ENCODE measurements around the gene FBLN1.

DNA sequence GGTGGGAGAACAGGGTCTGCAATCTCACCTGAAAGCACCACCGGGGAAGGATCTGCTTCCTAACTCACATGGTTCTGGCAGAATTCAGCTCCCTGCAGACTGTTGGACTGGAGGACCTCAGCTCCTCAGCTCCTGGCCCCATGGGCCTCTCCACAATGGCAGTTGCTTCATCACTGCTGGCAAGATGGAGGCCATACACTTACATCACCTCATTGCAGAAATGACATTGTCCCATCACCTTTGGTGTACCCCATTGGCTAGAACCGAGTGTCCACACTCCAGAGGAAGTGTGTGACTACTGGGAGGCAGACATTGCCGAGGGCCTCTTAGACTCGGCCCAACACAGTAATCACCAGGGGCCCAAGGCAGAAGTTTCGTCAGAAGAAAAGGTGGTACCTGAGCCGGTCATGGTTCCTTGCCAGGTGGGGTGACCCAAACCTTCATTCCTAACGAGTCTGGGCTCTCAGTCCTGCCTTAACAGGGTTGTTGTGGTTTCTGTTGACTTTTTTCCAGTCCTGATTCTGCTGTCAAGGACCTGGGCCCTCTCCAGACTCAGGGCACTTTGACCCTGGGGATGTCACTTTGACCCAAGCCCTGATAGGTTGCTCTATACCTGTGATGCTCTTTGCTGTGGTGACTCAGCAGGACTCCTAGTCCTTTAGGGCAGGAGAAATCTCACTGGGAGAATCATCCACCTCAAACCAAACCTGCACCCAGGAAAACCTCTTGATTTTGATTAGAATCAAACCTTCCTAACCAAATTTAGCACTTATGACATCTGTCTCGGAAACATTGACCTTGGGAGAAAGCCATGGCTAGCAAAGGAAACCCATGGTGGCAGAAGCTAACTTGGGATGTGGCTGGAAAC is 20.7 kb upstream of the MPPED1 start:
- RRBS, 2 experiments = 92% methylated on average over 1 of the region's 8 CpGs; no CpG with 5 or more reads in 1 of the 2 experiments

- RRBS, 2 experiments = no CpG with 5 or more reads among the region's 10 CpGs
Observed at GRCh38 chr22:43399247-43399739, 12.5 kb upstream of the MPPED1 start.

GRCh38 chr22:43505962-43506274 is 94.1 kb downstream of the MPPED1 start:
- RRBS, 2 experiments = no CpG with 5 or more reads among the region's 7 CpGs

DNA sequence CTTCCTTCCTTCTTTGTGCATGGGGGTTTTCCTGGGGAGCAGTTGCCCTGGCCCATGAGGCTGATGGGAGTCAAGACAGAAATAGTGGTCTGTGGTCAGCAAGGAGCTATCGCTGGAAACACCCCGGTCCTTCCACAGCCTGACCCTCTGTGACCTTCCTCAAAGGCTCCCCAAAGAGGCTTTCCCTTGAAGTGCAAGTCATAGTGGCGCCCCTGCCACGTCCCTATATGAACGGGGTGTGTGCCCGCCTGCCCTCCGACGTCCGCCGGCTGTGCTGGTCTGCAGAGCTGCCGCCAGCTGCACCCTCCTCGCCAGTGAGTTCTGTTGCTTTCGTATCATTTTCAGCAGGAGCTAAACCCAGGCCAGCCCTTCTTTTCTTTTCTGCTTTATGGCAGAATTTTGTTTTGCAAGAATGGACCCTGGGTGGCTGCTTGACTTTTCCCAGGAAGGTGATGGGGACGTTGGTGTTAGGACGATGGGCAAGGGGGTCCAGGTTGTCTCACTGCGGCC is 44.8 kb downstream of the PARVB start:
- RRBS, 2 experiments = no CpG with 5 or more reads among the region's 16 CpGs

DNA sequence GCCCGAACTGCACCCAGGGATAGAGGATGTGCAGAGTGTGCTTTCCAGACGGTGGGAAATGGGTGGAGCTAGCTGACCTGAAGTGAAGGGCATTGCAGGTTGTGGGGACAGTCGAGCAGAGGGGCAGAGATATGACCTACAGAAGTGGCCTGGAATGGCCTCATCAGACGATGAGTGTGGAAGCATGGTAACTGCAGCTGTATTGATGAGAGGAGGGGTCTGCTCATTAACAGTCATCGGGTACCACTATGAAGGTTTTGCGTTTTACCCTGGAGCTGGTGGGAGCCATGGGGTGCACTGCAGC is 59.4 kb downstream of the PARVB start:
- RRBS, 2 experiments = no CpG with 5 or more reads among the region's 6 CpGs

GRCh38 chr22:44526621-44527022 is 28.6 kb upstream of the RTL6 start:
- RRBS, 2 experiments = no CpG with 5 or more reads among the region's 12 CpGs

GRCh38 chr22:44685274-44685910 is 16.6 kb upstream of the PRR5 start:
- RRBS, 2 experiments = no CpG with 5 or more reads among the region's 9 CpGs

- RRBS, 2 experiments = no CpG with 5 or more reads among the region's 20 CpGs
Observed at GRCh38 chr22:45072162-45072690, 62.4 kb upstream of the PHF21B start.

DNA sequence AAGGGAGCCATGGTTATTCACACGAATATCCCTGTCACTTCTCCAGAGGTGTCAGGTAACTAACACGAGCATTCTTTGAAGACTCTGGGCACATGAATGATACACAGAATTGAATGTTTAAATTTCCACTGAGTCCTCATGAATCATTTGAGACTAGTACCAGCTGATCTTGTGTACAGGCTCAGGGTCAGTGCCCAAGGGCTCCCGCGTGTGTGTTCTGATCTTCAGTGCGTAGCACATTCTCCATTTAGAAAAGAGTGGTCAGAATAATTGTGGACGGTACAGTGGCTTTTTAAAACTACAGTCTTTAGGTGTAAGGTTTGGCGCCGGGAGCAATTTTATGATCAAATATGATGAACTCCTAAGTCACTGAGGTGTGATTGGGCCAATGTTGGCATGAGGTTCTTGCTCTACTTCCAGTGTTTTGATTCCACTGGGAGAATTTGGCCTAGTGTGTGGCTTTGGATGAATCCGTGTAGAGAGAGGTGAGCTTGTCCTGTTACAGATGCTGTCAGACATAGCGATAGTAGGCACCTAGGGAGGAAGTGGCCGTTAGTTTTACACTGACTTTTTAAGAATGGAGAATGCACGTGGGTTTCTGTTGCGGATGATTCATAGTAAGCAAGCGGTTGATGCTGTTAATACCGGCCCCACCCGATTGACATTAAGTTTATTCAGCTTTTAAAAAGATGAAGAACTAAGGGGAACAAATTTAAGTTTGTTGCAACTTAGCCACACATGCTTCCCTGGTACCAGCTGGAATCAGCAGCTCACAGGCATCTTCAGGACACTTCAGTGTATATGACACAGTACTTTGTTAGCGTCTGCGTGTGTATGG is 22.2 kb downstream of the NUP50 start:
- RRBS, 2 experiments = no CpG with 5 or more reads among the region's 18 CpGs

GRCh38 chr22:45227525-45227924 is 13.2 kb downstream of the KIAA0930 start:
- RRBS, 2 experiments = 51 to 81% methylated on average over 7 of the region's 14 CpGs

DNA sequence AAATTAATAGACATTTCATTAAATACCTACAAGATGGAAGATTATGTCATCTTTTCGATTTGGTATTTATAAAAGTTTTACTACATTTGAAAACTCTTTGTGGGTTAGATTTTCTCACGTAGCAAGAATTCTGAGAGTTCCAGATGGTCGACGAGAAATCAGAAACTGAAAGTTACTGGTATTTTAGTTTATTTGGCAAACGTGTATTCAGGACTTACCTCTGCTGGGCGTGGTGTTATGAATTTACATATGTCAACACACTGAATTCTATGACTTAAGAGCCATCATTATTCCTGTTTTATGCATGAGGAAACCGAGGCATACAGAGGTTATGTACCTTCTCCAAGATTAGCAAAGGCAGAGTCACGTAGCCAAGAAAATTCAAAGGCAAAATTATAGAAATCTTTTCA is 8.5 kb upstream of the KIAA0930 start:
- RRBS, 2 experiments = no CpG with 5 or more reads among the region's 8 CpGs

- RRBS, 2 experiments = no CpG with 5 or more reads among the region's 19 CpGs
Observed at GRCh38 chr22:45271591-45272422, 12.9 kb upstream of the UPK3A start.

DNA sequence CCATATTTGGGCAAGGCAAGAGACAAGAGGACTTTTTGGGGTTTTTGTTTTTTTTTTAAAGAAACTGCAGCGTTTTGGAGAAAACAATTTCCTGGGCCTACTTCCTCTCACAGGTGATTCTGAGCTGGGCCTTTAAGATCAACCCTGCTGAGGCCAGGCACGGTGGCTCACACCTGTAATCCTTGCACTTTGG is 4.7 kb upstream of the UPK3A start:
- RRBS, 2 experiments = no CpG with 5 or more reads among the region's 2 CpGs

DNA sequence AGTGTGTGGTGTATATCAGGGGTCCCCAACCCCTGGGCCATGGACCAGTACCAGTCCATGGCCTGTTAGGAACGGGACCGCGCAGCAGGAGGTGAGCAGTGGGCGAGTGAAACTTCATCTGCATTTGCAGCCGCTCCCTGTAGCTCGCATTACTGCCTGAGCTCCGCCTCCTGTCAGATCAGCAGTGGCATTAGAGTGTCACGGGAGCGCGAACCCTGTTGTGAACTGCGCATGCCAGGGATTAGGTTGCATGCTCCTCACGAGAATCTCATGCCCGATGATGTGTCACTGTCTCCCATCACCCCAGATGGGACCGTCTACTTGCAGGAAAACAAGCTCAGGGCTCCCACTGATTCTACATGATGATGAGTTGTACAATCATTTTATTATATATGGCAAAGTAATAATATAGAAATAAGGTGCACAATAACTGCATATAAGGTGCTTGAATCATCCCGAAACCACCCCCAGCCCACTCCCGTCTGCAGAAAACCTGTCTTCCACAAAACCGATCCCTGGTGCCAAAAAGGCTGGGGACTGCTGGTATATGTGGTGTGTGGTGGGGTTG is 6.0 kb downstream of the UPK3A start:
- RRBS, 2 experiments = no CpG with 5 or more reads among the region's 17 CpGs

- RRBS, 2 experiments = no CpG with 5 or more reads among the region's 6 CpGs
Observed at GRCh38 chr22:45328691-45329237, 19.0 kb downstream of the FAM118A start.

DNA sequence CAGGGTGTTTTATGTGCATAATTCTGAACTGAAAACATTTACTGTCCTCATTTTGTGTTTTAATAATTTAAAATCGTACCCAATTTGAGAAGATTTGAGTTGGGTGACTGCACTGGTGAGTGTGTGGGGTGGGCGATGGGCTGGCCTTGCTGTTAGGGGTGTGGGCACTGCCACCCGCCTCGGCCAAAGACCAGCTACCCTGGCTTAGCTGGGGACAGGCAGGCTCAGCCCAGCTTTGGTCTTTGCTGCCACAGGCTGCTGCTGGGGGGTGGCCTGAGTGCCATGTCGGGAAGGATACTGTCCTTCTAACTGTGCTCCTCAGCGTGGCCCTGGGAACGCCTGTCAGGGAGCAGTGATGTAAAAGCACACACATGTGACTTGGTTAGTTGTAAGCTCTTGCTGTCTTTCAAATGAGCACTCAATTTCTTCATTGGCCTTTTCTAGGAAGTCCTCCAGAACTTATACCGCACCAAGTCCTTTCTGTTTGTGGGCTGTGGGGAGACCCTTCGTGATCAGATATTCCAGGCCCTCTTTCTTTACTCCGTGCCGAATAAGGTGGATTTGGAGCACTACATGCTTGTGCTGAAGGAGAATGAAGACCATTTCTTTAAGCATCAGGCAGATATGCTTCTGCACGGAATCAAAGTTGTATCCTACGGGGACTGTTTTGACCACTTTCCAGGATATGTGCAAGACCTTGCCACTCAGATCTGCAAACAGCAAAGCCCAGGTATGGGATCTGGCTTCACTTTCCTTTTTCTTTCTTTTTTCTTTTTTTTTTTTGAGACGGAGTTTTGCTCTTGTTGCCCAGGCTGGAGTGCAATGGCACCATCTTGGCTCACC is 22.5 kb downstream of the FAM118A start:
- RRBS, 2 experiments = no CpG with 5 or more reads among the region's 14 CpGs

GRCh38 chr22:45336593-45337746 is 27.2 kb downstream of the FAM118A start:
- RRBS, 2 experiments = no CpG with 5 or more reads among the region's 28 CpGs

DNA sequence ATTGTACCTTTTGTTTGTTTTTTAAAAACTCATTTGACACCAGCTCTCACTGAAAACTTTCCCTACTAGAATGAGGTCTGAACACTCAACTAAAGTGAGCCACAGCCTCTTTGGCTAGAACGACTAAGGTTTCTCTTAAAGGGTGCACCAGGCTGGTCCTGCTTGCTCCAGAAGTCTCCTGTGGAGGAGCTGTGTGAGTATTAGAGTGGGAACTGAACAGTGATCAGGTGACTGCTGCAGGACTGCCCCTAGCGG is 34.5 kb downstream of the FAM118A start:
- RRBS, 2 experiments = no CpG with 5 or more reads among the region's 2 CpGs

DNA sequence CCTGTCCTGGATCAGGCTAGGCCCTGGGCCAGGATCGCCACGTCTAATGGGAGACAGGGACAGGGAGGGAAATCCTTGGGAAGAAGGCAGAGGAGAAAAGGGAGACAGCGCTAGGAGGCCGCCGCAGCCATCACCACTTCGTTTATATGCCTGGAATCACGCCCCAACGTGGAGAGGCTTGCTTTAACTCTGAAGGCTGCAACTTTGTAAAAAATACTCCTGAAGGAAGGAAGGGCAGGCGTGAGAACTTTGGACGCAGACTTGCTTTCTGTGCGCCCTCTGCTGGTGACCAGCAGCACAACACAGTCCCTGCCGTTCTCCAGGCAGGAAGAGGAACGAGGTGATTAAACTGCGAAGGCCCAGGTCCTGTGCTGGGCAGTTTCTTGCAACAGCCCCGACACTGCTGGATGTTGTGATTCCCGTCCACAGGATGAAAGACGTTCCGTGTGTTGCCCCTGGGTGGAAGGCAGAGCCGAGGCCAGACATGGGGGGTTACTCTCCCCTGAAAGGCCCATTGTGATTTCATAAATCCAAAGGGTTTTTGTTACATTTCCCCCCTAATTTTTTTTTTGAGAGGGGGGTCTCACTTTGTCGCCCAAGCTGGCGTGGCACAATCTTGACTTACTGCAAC is 22.2 kb downstream of the RIBC2 start:
- RRBS, 2 experiments = no CpG with 5 or more reads among the region's 21 CpGs

DNA sequence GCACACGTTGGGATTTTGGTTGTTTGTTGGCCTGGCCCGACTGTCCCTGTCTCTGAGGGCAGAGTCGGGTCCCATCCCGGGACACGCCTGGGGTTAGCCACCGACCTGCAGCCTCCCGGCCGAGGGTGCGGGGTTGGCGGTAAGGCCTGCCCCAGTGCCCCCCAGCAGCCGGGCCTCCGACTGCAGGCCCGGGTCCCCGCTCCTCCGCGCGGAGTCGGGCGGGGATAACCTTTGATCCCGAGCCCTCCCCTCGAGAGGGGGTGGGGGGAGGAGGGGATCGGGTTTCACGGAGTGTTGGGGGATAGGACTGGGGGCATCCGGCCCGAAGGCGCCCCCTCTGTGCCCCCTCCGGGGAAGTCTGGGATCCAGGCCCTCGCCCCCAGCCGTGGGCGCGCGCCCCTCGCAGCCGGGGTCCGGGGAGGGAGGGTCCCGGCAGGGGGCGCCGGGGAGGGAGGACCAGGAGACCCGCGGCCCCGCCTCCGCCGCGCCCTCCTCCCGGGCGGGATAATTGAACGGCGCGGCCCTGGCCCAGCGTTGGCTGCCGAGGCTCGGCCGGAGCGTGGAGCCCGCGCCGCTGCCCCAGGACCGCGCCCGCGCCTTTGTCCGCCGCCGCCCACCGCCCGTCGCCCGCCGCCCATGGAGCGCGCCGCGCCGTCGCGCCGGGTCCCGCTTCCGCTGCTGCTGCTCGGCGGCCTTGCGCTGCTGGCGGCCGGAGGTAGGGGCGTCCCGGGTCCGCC is at the start of gene FBLN1:
TSS of gene FBLN1 (plus strand) at position 534 of the 737 bp plus-strand sequence.
- RRBS, 2 experiments = under 1 to 2% methylated on average over 51 to 56 of the region's 87 CpGs